Vagina (tissue), 1 donor: ENCODE measurements around a stretch of chr20.

DNA sequence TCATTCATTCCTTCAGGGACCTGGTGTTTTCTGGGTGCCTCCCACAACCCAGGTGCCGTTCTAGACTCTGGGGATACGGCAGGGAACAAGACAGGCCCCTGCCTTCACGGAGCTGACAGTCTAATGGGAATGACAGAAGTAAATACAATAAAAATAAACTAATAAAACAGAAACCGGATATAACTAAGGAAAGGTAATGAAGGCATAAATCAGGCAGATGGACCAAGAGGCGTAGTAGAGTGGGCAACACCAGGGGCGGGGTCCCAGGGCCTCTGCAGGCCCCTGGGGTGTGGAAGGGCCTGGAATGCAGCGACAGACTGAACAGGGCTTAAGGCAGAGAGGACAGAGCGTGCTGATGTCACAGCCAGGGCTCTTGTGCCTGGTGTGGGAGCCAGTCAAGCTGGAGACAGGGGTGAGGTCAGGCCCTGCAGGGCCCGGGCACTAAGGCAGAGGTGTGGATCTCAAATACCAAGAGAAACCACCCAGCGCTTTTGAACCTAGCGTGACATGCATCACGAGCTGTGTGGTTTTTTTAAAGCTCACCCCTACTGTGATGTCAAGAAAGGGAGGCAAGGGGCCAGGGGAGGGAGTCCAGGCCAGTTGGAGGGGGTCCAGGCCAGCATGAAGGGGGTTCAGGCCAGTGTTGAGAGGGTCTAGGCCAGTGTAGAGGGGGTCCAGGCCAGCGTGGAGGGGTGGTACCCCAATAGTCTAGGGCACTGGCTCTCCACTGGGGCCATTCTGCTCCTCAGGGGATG, 42.3 kb downstream of the RBM38 start:
- PRO-cap, result no peak
- RAMPAGE, long total RNA, result no peak

GRCh38 chr20:57531941-57532513, 7.1 kb upstream of the CTCFL start:
- PRO-cap, result no peak
- RAMPAGE, long total RNA, result no peak

- PRO-cap, result no peak
- RAMPAGE, long total RNA, result no peak
These were observed 25.3 kb downstream of the PCK1 start for GRCh38 chr20:57586082-57586778.

- PRO-cap, result no peak
- RAMPAGE, long total RNA, result no peak
These were observed 16.7 kb downstream of the PMEPA1 start for GRCh38 chr20:57692777-57693776.

- PRO-cap, result no peak
- RAMPAGE, long total RNA, result no peak
These were observed 14.9 kb downstream of the PMEPA1 start for GRCh38 chr20:57694945-57695342.

DNA sequence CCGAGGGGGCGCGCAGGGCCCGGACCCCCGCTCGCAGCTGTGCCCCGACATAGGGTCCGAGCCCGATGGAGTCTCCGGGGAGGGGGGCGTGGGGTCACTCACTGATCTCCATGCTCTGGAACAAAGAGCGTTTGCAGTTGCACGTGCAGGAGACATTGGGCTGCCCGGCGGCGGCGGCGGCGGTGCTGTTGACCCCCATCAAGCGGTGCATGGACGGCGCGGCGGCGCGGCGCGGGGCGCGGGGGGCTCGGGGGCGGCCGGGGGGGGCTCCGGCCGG, 505 bp downstream of the PMEPA1 start:
- PRO-cap, result no peak
- RAMPAGE, long total RNA, result start-site peak on the minus strand centred at position 135 of the sequence, 39 bp wide, 12 reads

GRCh38 chr20:58021469-58021810, 129.3 kb upstream of the C20orf85 start:
- PRO-cap, result no peak
- RAMPAGE, long total RNA, result no peak

DNA sequence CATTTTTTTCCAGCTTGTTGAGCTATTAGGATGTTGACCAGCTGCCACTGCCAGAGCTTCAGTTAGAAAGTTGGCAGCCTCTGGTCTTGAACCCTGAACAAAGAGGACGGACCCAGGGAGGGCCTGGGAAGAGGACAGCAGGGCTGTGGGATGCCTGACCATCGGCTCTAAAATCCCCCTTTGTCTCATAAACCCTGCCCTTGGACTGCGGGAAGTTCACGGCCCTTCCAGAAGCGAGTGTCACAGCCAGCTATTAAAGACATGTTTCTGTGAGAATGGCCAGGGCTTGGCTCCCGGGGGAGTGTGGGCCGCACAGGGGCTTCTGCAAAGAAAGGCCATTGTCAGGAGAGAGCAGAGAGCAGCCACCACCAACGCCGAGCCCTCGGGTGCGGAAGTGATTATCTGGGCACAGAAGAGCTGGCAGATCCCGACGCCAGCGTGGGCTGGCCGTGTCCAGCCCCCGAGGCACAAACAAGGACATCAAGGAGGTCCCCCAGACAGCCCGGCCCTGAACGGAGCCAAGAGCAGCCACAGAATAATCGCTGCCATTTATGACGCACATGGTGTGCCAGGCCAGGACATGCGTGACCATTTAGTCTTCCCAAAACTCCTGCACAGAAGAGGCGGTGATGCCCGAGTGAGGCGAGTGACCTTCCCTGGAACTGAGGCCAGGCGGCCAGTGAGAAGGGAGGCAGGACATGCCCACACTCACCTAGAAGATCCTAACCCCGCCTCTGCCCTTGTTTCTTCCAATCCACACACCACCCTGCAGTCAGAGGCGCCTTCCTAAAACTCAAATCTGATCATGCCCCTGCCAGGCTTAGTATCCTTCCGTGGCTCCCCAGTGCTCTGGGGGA, 111.0 kb upstream of the C20orf85 start:
- PRO-cap, result unidirectional peak, minus-strand start at position 384 of the sequence
- RAMPAGE, long total RNA, result no peak

DNA sequence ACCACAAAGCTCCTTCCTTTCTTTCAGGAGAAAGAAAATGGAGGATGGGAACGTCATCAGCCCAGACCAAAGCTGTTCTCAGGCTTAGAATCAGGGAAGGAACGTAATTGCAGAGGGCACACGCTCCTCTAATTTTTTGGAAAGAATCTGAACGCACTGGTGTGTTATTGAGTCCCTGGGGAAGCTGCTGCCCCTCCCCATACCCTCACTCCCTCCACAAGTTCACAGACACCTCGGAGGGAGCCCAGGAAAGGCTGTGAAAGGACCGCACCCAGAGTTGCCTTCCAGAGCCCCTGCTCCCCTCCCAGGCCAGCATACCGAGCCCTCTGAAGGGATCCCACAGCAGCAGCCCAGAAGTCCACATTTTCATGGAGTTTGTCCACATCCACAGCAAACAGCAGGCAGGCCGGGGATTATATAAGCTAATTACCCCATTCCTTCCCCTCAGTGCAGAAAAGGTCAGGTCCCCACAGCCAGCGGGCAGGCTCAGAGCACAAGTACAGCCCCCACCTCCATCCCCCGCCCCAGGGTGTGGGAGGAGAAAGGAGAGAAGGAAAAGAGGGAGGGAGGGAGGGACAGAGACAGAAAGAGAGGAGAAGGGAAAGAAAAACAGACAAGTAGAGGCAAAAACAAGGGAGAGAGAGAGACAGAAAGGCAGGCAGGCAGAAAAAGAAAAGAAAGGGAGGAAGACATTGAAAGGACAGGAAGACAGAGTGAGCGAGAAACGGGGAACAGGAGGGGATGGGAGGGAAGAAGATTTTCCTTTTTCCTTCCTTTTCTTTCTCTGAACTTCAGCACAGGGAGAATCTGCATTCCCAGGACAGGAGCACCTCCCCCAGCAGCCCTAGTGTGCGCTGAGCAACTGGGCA, 24.2 kb downstream of the C20orf85 start:
- PRO-cap, result bidirectional peak, plus-strand start at position 584 of the sequence, minus-strand start at position 488 of the sequence
- RAMPAGE, long total RNA, result no peak

- PRO-cap, result no peak
- RAMPAGE, long total RNA, result no peak
These were observed 1.7 kb downstream of the RAB22A start for GRCh38 chr20:58311120-58311621.

GRCh38 chr20:58622808-58623162, 28.3 kb upstream of the STX16 start:
- PRO-cap, result no peak
- RAMPAGE, long total RNA, result no peak

DNA sequence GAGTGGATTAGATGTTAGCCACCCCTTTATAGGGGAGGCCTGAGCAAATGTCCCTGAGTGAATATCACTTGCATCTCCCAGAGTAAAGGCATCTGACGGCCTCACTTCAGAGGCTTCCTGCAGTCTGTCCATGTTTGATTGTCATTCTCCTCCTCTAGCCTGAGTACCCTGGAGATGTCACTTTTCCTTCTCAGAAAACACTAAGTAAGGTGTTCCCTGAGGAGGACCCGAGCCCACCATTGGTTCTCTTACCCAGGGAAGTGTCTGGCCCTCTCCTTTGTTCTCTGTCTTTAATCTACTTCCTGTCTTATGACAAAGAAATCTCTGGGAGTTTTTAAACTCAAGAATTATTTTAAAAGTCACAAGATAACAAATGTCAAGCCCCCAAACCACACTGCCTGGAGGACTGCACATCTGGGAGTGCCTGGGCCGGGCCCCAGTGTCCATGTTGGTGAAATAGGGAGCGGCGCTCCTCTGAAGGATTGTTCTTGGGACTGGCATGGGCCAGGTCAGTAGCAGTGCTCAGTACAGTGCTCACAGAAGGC, 10.8 kb downstream of the STX16 start:
- PRO-cap, result no peak
- RAMPAGE, long total RNA, result no peak

DNA sequence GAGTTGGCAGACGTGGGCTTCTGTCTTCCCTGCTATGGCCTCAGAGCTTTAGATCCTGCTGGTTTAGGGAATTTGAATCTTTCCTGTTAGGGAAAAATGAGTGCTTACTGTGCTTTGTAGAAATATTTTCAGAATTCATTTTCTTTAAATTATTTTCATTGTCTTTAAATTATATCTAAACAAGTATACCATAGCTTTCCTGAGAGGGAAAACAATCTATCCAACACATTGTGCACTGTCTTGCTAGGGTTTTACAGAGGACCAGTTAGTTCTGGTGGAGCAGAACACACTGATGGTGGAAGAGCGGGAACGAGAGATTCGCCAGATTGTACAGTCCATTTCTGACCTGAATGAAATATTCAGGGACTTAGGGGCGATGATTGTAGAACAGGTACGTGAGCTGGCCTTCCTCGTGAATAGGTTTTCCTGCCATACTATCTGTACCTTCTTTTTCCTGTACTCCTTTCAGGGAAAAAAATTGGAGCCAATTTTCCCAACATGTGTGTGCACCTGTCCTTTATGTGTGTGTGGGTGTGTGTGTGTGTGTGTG, 19.9 kb downstream of the STX16 start:
- PRO-cap, result no peak
- RAMPAGE, long total RNA, result start-site peak on the plus strand centred at position 283 of the sequence, 31 bp wide, 31 reads

GRCh38 chr20:58693012-58693812, 612 bp downstream of the NPEPL1 start:
- PRO-cap, result no peak
- RAMPAGE, long total RNA, result no peak

- PRO-cap, result bidirectional peak, plus-strand start at chr20:58850995, minus-strand start at chr20:58850902
- RAMPAGE, long total RNA, result no peak
These were observed 40.4 kb upstream of the GNAS start for GRCh38 chr20:58850742-58851230.

DNA sequence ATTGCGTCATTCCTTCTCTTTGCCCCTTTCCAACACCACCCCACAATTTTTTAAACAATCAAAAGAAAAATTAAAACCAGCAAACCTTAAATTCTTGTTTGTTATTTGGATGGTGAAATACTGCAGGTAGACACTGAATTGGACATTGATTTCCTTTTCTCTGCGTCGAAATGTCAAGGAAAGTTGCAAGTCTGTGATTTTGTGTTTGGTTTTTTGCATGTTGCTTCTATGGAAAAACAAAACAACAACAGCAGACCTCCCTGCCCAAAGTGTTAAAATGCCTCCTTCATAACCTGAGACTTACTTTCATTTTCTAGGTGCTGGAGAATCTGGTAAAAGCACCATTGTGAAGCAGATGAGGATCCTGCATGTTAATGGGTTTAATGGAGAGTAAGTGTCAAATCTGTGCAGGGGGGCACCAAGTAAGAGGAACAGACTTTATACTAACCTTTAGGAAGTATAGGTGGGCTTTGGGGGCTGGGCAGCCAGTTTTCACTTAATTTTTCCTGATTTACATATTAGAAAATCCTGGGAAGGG, 4.1 kb downstream of the GNAS start:
- PRO-cap, result no peak
- RAMPAGE, long total RNA, result start-site peak on the plus strand centred at position 306 of the sequence, 282 bp wide, 85 reads

DNA sequence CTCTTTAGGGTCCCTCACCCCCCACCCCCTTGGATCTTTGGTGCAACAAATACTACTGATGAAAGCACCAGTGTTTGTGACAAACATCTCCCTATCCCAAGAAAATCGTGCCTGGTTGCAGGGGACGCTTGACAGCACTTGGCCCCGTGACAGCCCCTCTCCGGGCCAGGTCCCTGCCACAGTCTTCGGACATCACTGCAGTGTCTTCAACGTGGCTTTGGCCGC, 4.5 kb downstream of the GNAS start:
- PRO-cap, result no peak
- RAMPAGE, long total RNA, result no peak

DNA sequence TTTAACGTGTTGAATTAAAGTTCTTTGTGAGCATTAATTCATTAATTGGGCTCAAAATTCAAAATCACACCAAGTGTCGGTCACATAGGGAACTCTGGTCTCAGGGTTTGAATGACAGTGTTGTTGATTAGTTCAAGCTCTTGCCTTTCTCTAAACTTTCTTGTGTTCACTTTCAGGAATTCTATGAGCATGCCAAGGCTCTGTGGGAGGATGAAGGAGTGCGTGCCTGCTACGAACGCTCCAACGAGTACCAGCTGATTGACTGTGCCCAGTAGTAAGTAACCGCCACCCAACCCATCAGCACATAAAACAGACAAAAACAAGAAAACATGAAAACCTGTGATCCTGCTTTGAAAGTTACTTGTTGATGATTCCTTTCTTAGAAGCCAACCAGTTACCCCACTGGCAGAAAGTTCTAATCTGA, 14.0 kb downstream of the GNAS start:
- PRO-cap, result no peak
- RAMPAGE, long total RNA, result start-site peak on the plus strand centred at position 189 of the sequence, 18 bp wide, 67 reads

GRCh38 chr20:58981846-58982523, 929 bp downstream of the NELFCD start:
- PRO-cap, result no peak
- RAMPAGE, long total RNA, result no peak

DNA sequence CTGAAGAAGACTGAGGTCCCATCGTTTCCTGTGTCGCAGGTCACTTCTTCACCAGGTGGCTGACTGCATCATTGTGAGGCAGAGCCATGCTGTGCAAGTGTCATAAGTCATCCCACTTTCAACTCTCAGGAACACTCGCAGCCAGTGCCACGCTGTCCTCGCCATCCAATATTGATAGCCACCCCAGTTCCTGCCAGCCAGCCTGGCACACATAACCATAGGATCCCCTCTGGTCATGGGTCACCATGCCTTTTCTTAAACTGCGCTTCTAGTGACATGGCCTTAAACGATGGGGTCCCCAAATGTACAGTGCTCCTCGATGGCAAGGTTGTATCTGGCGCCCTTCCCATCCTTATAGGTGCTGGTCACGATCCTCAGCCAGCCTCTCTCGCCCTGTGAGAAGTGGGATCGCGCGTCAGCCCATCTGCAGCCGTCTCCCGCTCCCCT, 11.7 kb downstream of the CTSZ start:
- PRO-cap, result no peak
- RAMPAGE, long total RNA, result start-site peak on the minus strand centred at position 333 of the sequence, 573 bp wide, 62 reads